Vagina (tissue), 1 donor: ENCODE measurements around a stretch of chr1.

GRCh38 chr1:21921215-21921830 is 15.8 kb downstream of the HSPG2 start:
- PRO-cap, result no peak
- RAMPAGE, long total RNA, result no peak

GRCh38 chr1:21926112-21926585 is 11.0 kb downstream of the HSPG2 start:
- PRO-cap, result no peak
- RAMPAGE, long total RNA, result no peak

DNA sequence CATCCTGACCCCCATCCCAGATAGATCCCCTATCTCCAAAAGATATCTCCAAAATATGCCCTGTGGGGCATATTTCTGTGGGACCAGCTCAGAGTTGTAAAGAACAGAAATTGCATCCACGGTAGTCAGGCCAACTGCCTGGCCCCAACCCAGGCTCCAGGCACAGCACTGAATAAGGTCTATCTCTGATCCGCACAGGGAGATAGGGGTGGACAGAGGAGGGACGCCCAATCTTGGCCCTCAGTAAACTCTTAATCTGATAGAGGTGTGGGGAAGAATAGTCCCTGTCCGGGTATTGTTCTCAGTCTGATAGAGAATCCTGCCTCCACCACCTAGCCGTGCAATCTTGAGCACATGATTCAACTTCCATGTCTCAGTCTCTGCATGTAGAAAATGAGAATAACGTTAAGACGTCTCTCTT is 2.0 kb upstream of the HSPG2 start:
- PRO-cap, result no peak
- RAMPAGE, long total RNA, result no peak

DNA sequence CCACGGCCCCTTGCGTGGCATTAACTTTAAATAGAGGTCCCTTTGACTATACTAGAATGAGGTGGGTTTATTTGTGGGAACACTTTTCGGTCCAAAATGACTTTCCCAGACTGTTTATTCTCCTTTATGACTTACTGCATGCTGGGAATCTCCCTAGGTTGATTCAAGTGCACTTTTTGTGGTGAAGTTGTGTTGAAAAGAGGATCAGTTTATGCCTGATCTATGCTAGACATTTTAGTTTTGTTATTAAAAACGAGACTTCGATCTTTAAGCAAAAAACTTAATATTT is 1.3 kb downstream of the CDC42 start:
- PRO-cap, result no peak
- RAMPAGE, long total RNA, result no peak

DNA sequence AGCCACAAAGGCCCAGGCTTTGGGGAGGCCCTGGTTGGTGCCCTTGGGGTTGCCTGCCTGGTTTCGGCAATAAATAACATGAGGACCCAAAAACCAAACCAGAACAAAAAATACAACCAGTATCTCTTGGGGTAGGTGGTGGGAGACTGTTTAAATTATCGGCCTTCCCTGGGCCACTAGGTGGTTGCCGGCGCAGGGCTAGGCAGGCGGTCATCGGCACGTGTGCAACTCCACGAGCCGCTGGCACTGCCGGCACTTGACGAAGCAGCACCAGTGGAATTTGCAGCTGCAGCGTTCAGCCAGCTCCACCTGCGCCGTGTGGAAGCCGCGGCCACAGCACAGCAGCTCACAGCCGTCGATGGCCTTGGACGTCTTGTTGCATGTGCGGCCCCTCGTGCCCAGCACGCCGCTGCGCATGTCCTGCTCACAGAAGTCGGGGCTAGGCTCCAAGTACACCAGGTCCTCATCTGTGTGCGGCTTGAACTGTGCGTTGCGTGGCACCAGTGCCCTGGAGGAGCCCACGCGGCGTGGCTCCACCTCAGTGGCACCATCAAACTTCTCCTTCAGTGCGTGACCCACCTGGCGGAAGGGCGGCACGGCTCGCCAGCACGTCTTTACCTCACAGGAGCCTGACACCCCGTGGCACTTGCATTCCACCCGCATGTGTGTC is 22.9 kb downstream of the WNT4 start:
- PRO-cap, result no peak
- RAMPAGE, long total RNA, result start-site peak on the minus strand centred at position 355 of the sequence, 56 bp wide, 20 reads

DNA sequence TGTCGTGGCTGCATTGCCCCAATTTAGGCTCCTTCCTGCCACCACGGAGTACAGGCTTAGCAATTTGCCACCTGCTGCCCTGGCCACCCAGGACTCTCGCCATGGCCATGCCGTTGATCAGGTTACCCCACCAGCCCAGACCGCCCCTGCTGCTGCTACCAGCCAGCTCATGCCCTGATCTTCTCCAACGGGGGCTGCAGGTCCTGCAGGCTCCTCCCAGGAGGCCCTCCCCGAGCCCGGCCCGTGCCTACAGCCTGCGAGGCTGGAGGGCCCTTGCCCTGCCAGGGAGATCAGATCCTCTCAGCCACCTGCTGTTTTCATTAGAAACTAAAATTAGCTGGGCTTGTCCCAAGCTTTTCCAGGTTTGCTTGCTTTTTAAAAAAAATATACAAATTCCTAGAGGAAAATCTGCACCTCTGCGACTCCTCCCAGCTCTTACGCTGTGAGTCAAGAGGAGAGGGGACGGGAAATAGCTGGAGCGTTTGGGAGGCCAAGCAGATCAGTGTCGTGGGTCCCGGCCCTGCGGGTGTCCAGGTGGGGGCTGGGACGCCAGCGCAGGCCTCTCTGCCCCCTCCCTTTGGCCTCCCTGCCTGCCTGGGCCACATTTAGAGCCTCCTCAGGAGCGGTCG is 9.2 kb downstream of the WNT4 start:
- PRO-cap, result no peak
- RAMPAGE, long total RNA, result no peak

GRCh38 chr1:22140577-22141069 is 2.3 kb downstream of the WNT4 start:
- PRO-cap, result no peak
- RAMPAGE, long total RNA, result no peak

DNA sequence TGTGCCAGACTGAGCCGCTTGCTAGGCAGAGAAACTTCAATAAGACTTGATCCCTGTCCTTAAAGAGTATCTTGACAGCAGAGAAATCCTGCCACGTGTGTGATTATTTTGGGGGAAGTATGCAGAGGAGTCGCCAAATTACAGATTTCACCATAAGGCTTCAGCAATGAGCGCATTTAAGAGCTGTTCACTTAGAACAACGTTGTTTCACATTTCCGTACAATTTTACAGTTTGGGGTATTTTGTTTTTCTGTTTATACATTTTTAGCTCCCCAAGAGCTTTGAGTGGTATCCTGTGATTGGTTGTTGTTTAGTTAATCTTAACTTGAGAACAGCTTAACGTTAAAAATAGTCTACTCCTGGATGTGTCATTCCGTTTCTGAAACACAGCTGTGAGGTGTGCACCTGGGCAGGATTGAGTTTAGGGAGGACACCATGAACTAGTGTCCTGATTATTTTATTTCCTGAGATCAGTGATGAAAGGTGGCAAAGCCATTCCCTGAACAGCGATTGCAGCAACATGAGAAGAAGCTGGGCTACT is 43.2 kb downstream of the ZBTB40 start:
- PRO-cap, result no peak
- RAMPAGE, long total RNA, result no peak

- PRO-cap, result no peak
- RAMPAGE, long total RNA, result no peak
Observed at GRCh38 chr1:22503689-22504424, 52.2 kb downstream of the ZBTB40 start.

GRCh38 chr1:22654226-22654544 is 1.1 kb downstream of the C1QB start:
- PRO-cap, result no peak
- RAMPAGE, long total RNA, result no peak

DNA sequence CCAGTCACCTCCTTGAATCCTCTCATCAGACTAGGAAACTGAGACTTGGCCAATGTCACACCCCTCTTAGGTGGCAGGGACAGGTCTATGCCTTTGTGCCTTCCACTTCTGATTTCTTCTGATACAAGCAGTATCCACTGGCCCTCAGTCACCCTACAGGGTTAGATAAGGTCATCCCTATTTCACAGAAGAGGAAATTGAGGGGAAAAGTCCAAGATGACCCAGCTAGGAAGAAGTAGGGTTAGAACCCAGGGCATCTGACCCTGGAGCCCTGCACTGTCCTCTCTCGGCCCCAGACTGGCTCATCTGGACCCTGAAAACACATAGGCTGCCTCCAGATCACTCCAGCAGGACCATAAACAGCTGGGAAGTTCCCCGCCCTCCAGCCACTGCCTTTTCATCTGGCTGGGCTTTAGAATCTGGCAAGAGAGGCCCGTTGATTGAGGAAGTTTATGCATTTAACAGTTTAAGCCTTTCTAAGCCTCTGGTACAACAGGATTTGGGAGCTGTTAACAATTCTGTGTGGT is 83.9 kb downstream of the EPHB2 start:
- PRO-cap, result no peak
- RAMPAGE, long total RNA, result no peak

GRCh38 chr1:22831883-22832451 is 121.3 kb downstream of the EPHB2 start:
- PRO-cap, result no peak
- RAMPAGE, long total RNA, result no peak

DNA sequence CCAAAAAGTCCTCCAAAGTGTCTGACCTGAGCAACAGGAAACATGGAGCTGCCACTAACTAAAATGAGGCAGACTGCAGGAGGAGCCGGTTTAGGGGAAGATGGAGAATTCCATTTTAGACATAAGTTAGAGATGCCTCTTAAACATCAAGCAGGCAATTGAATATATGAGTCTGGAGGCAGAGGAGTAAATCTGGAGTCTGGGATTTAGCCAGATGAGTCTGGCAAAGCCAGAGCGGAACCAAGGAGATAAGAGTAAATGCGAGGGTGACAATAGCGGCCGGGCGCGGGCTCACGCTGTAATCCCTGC is 43.7 kb downstream of the LACTBL1 start:
- PRO-cap, result no peak
- RAMPAGE, long total RNA, result no peak

- PRO-cap, result no peak
- RAMPAGE, long total RNA, result no peak
Observed at GRCh38 chr1:22953048-22953470, 19.6 kb downstream of the LACTBL1 start.

DNA sequence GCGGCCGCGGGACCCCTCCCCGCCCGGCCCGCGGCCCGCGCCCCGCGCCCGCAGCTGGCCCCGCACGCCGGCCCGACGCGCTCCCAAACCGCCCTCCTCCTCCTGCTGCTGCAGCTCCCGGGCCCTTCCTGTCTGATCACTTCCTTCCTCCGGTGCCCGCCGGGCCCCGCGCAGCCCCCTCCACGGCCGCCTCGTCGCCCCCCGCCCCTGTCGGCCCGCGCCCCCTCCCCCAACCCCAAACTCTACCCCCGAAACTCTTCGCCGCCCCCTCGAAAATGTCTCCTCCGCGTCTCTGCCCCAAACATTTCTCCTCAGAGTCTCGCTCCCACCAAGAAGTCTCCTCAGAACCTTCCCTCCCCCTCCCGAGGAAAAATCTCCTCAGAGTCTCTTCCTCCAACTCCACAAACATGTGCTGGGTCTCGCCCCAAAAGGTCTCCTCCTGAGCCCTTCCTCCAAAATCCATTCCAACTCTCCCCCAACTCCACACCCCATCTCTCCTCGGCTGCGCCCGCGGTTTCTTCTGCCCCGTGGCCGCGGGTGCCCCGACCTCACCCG is 49.1 kb downstream of the HTR1D start:
- PRO-cap, result bidirectional peak, plus-strand start at position 139 of the sequence, minus-strand start at position 99 of the sequence; bidirectional peak, plus-strand start at position 404 of the sequence, minus-strand start at position 401 of the sequence
- RAMPAGE, long total RNA, result no peak

GRCh38 chr1:23177201-23178316 is 39.7 kb downstream of the HTR1D start:
- PRO-cap, result bidirectional peak, plus-strand start at chr1:23177668, minus-strand start at chr1:23177666; bidirectional peak, plus-strand start at chr1:23177862, minus-strand start at chr1:23177827
- RAMPAGE, long total RNA, result no peak

- PRO-cap, result no peak
- RAMPAGE, long total RNA, result no peak
Observed at GRCh38 chr1:23309795-23311224, 33.8 kb downstream of the HNRNPR start.

DNA sequence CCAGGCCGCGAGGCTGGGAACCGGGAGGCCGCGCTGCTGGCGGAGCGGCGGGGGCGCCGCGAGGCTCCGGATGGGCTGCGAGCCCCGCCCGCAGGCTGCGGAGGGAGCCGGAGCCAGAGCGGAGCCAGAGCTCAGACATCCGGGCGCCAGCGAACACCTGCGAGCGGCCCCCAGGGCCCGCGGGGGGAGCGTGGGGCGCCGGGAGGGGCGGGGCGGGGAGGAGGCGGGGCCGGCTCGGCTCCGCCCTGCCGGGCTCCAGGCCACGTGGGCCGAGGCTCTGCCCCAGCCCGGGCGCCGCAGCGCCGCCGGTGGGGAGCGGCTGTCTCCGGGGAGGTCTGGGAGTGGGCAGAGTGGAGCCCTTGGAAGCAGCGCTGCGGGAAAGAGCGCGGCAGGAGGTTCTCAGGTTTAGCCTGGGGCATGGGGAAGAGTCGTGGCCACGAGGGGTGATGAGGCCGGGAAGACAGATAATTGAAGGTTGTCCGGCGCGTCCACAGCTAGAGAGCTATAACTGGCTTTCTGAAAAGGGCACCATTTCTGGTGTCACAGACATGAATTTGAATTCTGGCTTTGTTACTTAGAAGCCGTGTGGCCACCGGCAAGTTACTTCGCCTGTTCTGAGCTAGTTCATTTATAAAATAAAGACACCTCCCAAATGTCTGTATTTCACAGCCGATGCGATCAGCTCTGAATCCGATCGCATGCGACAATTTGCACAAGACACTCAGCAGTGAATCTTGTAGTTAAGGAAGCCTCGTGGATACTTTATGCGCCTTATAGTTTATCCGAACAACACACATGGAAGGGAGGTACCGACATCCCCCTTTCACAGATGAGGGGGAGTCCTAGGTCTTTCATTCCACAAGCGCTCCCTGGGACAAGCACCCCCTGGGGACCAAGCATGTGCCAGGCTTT is 4.3 kb downstream of the ID3 start:
- PRO-cap, result bidirectional peak, plus-strand start at position 328 of the sequence, minus-strand start at position 179 of the sequence
- RAMPAGE, long total RNA, result no peak

DNA sequence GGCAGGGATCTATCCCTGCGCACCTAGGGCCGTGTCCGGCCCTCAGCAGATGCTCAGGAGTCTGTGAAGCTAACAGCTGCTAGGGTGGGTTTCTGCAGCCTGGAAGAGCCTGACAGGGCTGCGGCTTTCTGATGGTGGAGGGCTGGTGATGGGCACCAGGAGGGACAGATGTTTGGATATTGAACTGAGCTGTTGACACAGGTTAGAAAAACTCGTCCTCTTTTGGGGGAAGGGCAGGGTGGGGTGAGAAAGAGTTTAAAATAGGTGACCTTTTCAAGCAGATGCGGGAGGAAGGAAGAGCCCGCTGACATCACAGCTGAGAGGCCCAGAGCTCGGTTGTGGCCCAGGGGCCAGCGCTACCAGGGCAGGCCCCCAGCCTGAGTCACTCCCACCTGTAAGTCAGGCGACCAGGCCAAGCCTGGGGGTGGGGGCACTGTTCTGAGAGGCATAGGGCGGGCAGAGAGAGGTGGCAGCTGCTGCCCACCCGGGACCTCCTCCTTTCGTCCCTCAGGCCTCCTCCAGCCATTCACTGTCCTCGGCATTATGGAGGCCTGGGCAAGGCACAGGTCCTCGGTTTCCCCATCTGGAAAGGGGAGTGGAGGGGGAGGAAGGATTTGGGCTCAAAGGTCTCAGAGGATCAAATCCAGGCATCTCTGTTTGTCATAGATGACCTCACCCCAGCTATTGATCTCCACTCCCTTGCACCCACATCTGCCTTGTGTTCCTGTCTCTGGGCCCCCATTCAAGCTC is 32.3 kb upstream of the ID3 start:
- PRO-cap, result no peak
- RAMPAGE, long total RNA, result no peak

DNA sequence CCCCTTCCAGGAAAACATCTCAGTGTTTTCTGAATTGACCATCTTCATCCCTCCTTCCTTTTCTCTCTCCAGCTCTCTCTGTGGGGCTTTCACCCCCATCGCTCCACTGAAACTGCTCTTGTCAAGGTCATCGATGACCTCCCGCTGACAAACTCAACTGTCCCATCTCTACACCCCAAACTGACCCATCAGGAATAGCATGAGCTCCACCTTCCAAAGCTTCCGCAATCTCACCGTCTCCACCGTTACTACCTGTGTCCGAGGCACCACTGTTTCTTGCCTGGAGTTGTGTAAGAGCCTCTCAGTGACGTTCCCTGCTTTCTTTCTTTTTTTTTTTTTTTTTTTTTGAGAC is 63.9 kb upstream of the RPL11 start:
- PRO-cap, result no peak
- RAMPAGE, long total RNA, result no peak